Fibroblast of the aortic adventitia (primary cell): ENCODE results near the gene MSH6.

GRCh38 chr2:46230112-46230448 lies 67.1 kb upstream of the EPAS1 start:
- CAGE, long polyA plus RNA, result no peak

GRCh38 chr2:46277656-46277992 lies 19.6 kb upstream of the EPAS1 start:
- CAGE, long polyA plus RNA, result no peak

GRCh38 chr2:46306942-46307882 lies 10.0 kb downstream of the EPAS1 start:
- CAGE, long polyA plus RNA, result no peak

- CAGE, long polyA plus RNA, result no peak
Measured at GRCh38 chr2:46329652-46330184, 32.5 kb downstream of the EPAS1 start.

DNA sequence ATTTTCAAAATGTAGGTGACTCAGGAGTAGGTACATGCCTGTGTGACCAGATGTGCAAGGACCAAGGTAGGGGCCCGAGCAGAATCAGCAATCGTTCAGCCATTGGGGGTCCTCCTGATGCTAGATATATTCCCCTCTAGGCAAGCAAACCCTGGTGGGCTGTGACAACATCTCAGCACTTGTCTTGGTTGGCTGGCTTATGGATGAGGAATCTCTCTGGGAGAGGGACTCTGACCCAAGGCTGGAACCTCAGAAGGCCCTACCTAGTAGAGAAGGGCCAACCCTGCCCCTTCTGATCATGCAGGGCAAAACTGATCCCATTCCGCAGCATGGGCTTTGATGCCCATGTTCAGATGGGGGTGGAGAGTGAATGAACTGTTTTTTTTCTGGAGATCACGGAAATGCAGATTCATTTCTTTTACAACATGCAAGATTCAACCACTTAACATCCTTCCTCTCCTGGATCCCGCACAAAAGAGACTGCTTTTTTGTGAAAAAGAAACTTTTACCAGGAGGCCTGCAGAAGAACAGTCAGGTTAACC lies 91.1 kb downstream of the EPAS1 start:
- CAGE, long polyA plus RNA, result no peak

- CAGE, long polyA plus RNA, result no peak
Measured at GRCh38 chr2:46575942-46576604, 33.7 kb upstream of the ATP6V1E2 start.

DNA sequence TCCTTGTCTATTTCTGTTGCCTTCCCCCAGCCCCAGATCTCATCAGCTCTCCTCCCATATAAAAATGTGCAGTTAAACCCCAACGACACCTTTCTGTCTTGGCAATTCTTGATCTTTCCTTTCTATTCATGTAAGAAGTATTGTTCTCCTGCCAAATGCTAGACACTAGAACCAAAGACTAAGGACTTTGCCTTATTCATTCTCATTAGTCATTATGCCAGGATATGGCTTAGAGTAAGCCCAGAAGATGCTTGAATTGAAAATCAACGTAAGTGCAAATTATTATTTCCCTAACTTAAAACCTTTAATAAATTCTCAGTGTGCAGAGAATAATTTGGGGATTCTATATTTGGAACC lies 474 bp downstream of the CRIPT start:
- CAGE, long polyA plus RNA, result no peak

- CAGE, long polyA plus RNA, result no peak
Measured at GRCh38 chr2:46642008-46642991, 25.3 kb downstream of the CRIPT start.

GRCh38 chr2:46943761-46944206 lies 2.8 kb downstream of the TTC7A start:
- CAGE, long polyA plus RNA, result no peak

DNA sequence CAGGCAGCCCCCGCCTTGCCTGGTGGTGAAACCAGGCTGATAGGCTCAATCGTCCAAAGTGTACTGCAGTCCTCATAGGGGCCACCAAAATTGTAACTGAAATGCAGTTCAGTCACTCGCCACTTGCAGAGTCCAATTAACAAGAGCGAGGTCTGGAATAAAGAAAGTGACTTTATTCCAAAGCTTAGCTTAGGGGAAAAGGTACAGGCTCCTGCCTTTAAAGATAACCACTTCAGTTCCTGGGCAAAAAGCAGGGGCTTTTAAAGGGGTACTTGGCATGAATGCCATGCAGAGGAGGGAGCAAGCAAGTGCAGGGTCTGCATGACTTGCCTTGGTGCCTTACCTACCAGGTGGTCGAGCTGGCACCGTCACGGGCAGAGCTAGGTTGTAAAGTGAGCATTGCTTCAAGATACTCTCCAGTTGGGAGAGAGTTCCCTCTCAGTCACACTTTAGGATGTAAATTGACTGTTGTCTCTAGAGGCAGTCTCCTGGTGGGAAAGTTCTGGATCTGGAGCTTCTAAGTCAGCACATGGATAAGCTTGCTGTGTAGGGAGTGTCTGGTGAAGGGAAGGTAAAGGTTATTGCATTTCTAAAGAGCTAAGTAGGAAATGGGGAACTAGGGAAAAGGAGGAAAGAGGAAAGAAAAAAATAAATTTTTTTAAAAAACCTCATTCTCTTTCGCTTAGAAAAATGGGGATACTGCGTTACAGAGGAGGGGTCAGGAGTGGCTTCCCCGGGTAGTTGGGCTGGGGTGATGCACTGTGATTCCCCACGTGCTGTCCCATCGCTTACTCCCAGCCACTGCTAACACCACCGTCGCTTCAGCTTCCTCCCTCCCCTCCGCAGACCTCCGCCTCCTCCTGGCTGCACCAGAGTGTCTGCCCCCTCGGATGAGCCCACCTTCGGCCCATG lies 33.2 kb downstream of the TTC7A start:
- CAGE, long polyA plus RNA, result no peak

- CAGE, long polyA plus RNA, result no peak
Measured at GRCh38 chr2:46977653-46978299, 36.8 kb downstream of the TTC7A start.

DNA sequence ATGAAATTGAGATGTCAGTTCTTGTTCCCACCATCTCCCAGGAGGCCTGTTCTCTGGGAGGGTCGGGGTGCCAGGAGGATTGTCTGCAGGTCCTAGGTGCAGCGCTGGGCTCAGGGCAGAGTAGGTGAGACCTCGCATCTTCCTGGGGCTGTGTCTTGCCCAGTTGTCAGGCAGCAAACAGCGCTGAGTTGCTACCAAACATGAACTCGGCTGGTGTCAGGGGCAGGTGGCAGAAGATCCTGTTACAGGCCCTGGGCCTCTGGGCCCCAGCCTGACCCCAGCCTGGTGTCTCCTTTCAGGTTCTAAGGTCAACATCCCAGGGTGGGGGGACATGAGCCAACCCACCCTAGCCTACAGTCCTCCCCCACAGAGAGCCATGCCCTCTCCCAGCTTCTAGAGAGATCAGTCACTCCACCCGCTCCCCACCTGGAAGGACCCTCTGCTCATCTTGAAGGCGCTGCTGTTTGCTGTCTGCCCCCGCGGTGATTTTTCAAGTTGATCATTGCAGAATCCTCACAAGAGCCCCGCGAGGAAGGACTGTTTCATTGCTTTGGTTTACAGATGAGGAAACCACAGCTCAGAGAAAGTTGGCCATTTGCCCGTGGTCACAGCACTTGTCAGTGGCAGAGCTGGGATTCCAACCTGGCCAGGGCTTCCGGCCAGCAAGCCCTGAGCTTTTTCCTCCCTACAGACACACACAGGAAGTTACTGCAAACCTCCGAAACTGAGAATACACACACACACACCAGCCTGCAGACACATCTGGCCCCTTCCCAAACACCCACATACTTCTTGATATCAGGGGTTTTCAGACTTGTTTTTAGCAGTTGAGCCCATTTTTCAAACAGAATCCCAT lies 83.9 kb downstream of the STPG4 start:
- CAGE, long polyA plus RNA, result no peak

DNA sequence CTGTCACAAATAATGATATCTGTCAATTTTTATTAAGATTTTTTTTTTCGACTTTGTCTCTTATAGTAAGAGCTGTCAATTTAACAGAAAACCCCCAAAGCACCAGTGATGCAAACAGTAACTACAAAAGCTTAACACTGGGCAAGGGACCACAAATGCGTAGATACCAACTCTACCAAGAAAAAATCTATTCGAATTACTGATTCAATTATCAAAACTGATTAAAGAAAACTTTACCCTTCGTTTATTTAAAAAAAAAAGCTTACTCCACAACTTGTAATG lies 1.9 kb downstream of the CALM2 start:
- CAGE, long polyA plus RNA, result no peak

DNA sequence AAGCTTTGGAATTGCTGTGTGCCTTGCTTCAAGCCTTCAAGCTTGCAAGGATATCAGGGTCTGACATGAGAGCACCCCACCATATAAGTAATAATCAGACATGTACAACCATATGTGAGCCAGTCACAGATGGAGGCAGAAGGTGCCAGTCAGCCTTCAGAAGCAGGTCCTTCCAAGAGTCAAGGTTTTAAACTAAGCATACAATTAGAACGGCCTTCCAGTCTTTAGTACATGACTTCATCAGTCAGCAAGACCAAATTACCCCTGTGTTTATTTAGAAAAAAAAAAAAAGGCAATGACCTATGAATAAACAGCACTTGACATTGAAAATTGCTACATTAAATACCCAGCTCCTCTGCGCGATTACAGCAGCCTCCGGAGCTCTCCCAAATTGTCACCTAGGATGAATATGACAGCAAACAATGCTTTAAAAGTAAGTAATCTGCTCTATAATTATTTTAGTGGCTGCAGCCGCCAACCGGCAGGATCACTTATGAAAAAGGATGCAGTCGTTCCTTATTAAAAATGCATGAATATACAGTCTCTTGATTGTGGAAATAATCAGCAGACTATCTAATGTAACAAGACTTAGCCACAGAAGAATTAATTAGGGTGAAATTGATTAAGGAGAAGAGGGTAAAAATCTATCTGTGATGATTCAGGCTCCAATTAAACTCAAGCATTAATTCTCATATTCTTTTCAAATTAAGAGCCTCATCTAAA lies 50.4 kb upstream of the CALM2 start:
- CAGE, long polyA plus RNA, result no peak

GRCh38 chr2:47310009-47311157 lies 58.7 kb upstream of the EPCAM start:
- CAGE, long polyA plus RNA, result no peak

- CAGE, long polyA plus RNA, result no peak
Measured at GRCh38 chr2:47520018-47520535, 50.7 kb downstream of the KCNK12 start.

DNA sequence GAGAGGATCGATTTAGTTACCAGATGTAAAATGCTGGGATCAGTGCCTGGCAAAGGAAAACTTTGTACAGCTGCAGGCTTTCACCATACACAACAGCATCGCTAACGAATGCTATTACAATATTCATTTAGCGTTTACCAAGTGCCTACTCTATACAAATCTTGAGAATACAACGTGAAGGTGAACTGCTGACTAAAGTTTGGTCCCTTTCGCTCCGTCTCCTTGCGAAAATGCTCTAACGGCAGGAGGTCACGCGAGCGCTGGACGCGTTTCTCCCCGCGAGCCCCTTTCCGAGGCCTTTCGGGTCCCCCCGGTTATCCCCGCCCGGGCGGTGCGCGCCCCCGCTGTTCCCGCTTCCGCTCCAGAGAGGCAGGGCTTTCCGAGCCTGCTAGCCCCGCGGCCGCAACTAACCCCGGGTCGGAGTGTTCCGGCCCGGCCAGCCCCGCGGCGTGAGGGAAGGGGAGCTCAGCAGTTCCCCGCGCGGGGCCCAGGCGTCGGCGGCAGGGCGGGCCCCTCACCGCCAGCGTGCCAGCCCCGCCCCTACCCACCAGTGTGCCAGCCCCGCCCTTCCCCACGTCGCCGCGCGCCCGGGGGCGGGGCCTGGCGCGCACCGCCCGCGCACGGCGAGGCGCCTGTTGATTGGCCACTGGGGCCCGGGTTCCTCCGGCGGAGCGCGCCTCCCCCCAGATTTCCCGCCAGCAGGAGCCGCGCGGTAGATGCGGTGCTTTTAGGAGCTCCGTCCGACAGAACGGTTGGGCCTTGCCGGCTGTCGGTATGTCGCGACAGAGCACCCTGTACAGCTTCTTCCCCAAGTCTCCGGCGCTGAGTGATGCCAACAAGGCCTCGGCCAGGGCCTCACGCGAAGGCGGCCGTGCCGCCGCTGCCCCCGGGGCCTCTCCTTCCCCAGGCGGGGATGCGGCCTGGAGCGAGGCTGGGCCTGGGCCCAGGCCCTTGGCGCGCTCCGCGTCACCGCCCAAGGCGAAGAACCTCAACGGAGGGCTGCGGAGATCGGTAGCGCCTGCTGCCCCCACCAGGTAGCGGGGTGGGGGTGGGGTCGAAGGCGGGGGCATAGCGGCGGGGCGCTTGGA lies at the start of gene MSH6:
Gene MSH6 (plus strand): TSS at position 686 of the 1,088 bp plus-strand sequence.
- CAGE, long polyA plus RNA, result no peak

- CAGE, long polyA plus RNA, result no peak
Measured at GRCh38 chr2:47783548-47784295, 777 bp downstream of the MSH6 start.

DNA sequence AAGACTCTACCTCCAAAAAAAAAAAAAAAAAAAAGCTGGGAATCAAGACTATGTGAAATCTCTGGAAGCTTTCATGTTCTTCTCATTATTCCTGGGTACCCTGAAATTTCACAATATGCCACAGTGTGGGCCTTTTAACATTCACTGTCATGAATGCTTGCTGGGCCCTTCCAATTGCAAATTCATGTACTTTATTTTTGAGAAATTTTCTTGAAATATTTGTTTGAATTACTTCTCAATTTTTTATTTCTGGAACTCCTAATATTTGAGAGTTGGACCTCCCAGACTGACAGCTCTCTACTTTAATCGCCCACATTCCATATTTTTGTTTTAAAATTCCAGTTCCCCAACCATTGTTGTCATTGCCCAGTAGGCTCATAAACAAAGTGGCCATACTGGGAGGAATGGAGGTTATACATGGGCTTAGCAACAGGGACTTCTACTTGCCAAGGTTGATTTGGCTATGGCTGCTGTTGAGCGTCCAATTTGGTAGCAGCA lies 38.0 kb downstream of the FBXO11 start:
- CAGE, long polyA plus RNA, result no peak

GRCh38 chr2:47896016-47896649 lies 10.2 kb downstream of the FBXO11 start:
- CAGE, long polyA plus RNA, result no peak